Heart (tissue), 3 donors: Measurements from ENCODE around the gene EXOC3L4.

DNA sequence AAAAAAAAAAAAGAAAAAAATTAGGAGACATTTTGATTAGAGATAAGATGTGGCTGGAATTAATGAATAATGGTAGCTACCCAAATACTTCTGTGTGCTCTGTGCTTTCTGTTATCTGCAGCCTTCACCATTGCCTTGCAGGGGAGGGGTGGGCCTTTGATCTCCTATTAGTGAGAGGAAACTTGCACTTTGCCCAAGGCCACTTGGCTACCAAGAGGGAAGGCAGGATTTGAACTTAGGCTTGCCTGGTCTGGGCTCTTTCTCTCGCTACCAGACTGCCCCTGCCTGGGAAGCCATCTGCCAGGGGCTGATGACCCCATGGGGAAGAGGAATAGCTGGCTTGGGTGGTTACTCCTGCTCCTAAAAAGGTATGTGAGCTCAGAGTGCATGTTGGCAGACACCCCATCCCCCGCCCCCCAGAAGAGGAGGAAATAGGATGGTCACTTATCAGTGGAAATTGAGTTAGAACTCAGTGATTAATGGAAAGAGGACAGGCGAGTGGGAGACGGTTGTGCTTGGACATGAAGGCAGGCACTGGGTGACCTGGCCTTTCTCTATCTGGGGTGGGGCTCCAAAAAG lies 51.4 kb downstream of the WDR20 start:
- RAMPAGE, long total RNA, 2 experiments = no peak in any of the 2 experiments

DNA sequence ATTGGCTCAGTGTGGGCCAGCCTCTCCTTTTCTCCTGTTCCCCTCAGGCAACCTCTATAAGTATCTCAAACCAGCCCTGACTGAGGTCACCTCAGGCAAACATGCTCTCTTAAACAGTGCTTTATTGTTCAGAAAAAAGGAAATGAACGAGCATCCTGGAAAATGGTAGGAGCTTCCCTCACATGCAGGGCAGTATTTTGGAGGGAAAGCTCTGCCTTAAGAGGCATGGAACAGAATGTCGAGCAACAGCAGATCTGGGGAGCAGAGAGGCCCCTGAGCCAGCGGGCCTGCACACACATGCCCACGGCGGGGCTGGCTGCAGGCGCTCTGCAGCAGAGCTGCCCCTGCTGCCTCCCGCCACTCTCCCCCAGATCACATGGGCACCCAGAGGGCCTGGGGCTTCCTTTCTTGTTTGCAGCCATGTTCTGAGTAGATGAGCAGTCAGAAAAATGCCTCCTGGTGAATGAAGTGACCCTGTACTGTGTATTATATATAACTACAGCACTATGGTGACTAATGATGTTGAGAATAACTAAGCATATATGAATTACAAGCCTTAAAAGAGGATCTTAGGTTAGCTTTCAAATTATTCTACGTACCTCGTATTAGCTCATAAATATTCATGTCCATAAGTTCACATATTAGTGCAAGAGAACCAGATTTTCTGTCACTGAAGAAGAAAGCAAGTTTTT lies 41.9 kb downstream of the MOK start:
- RAMPAGE, long total RNA, 2 experiments = no peak in any of the 2 experiments

GRCh38 chr14:102362005-102362456 lies 659 bp downstream of the CINP start:
- RAMPAGE, long total RNA, 2 experiments = no peak in any of the 2 experiments

- RAMPAGE, long total RNA, 2 experiments = no peak in any of the 2 experiments
These were observed 2.6 kb downstream of the TECPR2 start for GRCh38 chr14:102365296-102365704.

DNA sequence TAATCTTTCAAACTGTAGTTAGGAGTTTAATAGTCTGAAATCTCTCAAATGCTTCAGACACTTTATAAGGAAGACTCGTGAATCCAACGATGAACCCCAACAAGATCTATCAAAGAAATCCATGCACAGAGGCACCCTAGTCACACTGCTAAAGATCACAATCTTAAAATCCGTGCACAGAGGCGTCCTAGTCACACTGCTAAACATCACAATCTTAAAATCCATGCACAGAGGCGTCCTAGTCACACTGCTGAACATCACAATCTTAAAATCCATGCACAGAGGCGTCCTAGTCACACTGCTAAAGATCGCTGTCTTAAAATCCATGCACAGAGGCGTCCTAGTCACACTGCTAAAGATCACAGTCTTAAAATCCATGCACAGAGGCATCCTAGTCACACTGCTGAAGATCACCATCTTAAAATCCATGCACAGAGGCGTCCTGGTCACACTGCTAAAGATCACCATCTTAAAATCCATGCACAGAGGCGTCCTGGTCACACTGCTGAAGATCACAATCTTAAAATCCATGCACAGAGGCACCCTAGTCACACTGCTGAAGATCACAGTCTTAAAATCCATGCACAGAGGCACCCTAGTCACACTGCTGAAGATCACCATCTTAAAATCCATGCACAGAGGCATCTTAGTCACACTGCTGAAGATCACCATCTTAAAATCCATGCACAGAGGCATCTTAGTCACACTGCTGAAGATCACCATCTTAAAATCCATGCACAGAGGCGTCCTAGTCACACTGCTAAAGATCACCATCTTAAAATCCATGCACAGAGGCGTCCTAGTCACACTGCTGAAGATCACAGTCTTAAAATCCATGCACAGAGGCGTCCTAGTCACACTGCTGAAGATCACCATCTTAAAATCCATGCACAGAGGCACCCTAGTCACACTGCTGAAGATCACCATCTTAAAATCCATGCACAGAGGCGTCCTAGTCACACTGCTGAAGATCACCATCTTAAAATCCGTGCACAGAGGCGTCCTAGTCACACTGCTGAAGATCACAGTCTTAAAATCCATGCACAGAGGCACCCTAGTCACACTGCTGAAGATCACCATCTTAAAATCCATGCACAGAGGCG lies 16.6 kb downstream of the TECPR2 start:
- RAMPAGE, long total RNA, 2 experiments = no peak in any of the 2 experiments

DNA sequence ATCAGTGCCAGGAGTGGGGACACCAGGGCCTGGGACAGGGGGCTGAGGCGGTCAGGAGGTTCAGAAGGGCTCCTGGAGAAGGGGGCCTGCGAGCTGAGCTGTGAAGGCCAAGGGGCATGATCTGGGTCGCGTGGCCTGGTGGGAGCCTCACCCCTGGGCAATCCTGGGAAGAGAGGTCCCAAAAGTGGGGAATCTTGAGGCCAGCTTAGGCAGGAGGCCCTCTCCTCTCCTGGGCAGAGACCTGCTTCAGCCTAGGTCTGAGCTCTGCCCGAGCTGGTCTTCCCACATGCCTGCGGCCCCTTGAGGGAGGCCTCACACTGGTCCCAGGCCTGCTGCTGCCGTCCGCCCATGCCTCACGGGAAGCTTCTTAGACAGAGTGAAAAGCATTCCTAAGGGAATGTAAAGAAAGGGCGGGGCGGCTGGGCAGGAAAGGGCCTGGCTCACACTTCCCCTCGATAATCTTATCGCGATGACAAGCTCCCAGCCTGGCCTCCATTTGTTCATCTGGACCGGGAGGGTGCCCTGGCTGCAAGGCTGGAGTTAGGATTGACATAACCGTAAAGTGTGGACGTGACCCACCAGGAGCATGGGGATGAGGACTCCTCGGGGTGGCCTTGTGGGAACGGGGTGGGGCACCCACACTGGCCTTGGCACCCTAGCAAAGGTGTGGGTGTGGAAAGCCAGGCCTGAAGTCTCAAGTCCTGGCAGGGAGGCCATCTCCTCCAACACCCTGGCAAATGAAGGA lies 7.1 kb upstream of the RCOR1 start:
- RAMPAGE, long total RNA, 2 experiments = no peak in any of the 2 experiments

GRCh38 chr14:102592740-102593685 lies 564 bp downstream of the RCOR1 start:
- RAMPAGE, long total RNA, 2 experiments = no peak in any of the 2 experiments

- RAMPAGE, long total RNA, 2 experiments = no peak in any of the 2 experiments
These were observed 26.2 kb downstream of the RCOR1 start for GRCh38 chr14:102618320-102619434.

- RAMPAGE, long total RNA, 2 experiments = no peak in any of the 2 experiments
These were observed 63.0 kb upstream of the TRAF3 start for GRCh38 chr14:102714150-102714750.

DNA sequence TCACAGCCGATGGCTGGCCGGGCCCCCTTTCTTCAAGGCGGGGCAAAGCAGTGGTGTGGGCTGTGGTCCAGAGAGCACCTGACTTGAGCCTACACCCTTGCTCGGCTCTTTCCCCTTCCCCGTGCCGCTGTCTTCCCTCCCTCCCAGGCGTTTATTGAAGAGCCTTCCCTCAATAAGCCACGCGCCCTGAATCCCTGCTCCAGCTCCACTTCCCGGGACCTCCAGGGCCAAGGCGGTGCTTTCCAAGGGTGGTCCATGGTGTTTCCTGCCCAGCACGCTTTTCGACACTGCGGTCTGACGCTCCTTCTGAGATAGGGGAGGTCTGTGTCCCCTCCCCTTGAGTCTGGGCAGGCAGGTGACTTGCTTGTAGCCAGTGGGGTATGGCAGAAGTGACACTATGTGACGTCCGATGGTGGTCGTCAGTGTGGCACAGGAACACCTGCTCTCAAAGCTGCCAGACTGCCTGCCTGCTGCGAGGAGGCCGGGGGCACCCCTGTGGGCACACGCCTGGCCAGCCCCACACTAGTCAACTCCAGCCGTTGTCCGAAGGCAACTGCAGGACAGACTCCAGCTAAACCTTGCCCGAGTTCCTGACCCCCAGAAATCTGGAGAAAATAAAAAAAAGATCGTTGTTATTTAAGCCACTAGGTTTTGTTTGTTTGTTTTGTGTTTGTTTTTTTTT lies 16.1 kb upstream of the TRAF3 start:
- RAMPAGE, long total RNA, 2 experiments = no peak in any of the 2 experiments

DNA sequence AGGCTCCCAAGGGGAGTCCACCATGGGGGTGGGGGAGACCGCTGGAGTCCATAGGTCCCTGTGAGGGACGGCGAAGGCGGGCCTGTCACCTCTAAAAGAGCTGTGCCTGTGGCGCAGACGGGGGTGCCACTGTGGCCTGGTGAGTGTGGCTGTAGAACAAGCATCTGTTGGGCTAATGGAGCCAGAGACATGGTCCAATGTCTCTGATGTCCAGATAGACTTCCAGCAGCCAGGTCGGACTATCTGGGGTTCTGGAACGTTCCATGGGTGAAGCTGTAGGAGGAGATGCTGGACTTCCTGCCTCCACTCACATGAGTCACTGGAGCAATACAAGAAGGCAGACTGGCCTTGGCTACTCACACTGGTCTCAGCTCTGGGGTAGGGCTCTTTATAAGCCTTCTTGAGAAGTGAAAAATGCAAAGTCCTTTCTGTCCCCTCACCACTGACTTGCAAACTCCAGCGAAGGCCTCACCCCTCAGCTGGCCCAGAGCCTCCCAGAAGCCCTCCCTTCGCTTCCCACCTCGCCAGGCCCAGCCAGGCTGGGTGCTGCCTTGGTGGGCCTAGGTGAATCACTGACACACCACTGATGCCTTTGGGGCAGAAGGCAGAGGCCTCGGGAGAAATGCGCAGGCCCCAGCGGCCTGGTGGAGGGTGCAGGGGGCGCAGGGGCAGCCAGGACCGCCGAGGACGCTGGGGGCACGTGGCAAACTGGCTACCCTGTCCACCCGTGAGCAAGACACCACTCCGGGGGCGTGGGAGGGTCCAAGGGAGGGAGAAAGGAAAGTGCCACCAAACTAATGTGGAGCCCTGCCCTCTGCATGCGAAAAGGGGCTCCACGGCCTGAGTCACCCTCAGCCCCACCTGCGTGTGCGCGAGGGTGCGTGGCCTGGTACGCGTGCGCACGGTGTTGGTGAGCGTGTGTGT lies 1.0 kb upstream of the TRAF3 start:
- RAMPAGE, long total RNA, 2 experiments = no peak in any of the 2 experiments

- RAMPAGE, long total RNA, 2 experiments = no peak in any of the 2 experiments
These were observed 21.8 kb downstream of the TRAF3 start for GRCh38 chr14:102798987-102799519.

DNA sequence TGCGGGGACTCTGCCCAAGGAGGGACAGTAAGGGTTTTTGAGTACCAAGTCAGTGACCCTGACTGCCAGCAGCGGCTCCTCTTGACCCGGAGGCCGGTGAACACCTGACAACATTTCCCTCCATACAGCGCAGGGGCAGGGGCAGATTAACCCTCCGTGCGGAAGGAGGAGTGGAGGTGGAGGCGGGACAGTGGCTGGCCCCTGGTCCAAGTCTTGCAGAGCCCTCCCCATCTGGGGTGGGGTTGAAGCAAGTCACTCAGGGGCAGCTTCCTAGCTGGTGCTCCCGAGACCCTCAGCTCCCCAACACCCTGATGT lies 7.2 kb upstream of the AMN start:
- RAMPAGE, long total RNA, 2 experiments = no peak in any of the 2 experiments

GRCh38 chr14:102923194-102923560 lies 714 bp downstream of the AMN start:
- RAMPAGE, long total RNA, 2 experiments = no peak in any of the 2 experiments

DNA sequence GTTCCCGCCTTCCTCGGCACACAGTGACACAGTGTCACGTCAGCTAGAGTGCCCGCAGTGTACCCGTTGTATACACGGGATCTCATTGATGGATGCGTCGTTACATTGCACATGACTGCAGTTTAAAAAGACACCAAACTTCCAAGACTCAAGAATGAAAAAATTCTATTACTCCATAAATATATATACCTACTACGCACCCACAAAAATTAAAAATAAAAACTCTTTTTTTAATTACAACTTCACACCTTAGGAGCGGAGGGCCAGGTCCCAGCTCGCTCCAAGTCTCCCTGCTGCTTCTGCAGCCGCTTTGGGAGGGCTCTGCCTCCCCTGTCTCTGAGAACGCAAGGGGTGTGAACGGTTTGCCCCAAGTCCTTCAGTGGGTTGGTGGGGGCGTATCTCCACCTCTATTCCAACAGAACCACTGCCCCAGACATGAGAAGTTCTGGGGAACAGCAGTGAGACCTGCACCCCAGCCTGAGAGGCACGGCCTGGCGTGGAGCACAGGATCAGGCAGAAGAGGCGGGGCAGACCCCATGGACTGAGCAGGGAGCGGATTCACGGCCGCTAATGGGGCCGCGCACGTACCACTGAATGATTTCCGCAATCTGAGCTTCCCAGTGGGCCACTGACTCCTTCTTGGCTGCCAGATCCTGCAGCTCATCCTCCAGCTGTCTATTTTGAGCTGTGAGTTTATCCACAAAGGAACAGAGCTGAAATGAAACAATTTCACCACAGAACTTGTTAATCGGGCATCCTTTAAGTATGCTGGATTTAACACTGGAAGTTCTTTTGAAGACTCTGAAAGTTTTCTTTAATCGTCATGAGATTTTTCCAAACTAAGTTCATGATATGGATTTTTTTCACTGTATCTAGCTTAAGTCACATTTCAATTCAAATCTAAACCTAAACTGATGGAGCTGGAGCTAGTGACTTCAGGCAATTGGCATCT lies 44.3 kb downstream of the AMN start:
- RAMPAGE, long total RNA, 2 experiments = no peak in any of the 2 experiments

- RAMPAGE, long total RNA, 2 experiments = no peak in any of the 2 experiments
These were observed 1.6 kb downstream of the CDC42BPB start for GRCh38 chr14:103055704-103056200.

DNA sequence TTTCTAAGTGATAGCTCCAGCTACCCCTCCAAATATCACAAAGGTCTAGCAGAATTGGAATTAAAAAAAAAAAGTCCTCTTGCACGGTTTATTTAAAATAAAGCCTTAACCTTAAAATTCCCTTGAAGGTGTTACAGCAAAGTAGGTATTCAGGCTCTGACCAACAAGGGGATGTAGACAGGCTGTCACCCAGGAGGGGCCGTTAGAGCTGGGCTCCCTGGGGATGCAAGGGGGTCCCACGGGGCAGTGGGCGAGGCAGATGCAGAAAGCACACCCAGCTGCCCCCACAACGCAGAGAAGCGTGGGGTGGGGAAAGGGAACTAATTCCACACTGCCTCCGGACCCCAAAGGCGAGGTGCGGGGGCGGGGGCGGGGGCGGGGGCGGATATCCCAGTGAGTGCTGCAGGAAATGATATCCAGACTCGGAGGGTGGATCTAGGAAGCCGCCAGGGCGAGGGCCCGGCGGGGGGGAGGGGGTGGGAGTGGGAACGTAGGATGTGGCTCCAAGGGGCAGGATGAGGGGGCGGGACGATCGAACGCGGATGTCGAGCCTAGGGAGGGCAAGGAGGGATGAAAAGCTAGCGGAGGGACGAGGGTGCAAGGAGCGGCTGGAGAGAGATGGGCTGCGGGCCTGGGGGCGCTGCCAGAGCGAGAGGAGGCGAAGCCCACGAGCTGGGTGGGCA lies 1.0 kb downstream of the CDC42BPB start:
- RAMPAGE, long total RNA, 2 experiments = no peak in any of the 2 experiments

DNA sequence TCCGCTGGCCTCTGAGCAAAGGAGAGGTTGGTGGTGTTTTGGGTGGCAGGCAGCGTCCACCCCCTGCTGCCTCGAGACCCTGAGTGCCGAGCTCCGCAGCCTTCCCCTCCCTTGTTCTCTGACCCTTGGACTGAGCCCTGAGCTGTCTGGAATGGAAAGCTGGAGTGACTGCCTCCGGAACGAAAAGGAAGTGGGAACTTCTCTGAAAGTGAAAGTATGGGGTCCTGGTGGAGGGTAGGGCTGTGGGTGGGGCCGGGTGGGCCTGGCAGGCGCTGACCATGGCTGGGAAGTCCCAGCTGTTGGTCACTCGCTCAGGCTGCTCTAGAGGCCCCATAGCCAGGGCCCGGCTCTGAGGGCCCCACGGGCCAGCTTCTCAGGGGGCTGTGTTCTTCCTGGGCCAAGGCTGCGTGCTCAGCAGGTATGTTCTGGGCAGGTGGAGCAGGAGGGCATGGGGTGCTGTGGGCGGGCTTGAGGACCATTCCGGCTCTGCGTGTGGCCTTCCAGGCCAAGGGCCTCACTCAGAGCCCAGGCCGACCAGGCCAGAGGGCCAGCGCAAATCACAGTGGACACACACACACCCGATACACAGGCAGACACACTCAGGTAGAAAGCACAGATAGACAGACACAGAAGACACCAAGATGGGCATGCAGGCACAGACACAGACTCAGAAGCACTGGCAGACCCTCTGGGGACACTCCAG lies at the start of gene EXOC3L4:
TSS of gene EXOC3L4 (plus strand) at position 303 of the 703 bp plus-strand sequence.
- RAMPAGE, long total RNA, 2 experiments = no peak in any of the 2 experiments

DNA sequence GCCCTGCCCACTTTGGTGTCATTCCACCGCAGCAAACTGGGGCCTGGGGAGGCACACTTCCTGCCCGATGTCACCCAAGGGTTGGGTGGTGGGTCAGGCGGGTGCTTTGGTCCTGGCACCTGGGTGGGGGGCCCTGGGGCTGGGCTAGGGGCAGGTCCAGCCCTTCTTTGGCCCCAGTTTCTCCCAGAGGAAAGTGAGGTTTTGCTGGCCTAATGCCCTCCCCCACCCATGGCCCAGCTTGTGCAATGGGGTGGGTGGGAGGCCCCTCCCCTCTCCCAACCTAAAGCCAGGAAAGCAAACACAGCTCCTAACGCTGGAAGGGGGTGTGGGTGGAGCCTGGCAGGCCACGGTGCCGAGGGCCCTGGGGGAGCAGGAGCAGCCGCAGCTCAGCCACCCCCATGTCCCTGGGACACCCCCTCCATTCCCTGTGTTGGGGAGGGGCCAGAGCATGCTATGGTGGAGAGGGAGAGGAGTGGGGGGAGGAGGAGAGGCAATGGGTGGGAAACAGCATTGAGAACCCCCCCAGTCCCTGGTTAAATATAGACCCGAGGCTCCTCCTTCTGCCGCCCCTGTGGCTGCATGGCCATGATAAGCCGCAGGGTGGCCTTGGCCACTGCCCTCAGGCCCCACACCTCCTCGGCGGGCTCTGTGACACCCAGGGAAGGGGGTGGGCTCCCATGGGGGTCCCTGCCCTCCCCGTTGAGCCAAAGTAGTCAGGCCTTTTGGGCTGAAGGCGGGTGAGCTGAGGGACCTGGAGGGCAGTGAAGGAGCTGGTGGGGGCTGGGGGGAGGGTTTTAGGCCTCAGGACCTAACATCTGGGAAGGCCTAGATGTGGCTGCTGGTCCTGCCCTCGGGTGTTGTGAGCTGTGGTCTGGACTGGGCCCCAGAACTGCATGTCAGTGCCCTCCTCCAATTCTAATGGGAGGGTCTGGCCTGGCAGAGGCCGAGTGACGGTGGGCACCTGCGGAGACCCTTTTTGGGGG lies 4.8 kb downstream of the EXOC3L4 start:
- RAMPAGE, long total RNA, 2 experiments = no peak in any of the 2 experiments

DNA sequence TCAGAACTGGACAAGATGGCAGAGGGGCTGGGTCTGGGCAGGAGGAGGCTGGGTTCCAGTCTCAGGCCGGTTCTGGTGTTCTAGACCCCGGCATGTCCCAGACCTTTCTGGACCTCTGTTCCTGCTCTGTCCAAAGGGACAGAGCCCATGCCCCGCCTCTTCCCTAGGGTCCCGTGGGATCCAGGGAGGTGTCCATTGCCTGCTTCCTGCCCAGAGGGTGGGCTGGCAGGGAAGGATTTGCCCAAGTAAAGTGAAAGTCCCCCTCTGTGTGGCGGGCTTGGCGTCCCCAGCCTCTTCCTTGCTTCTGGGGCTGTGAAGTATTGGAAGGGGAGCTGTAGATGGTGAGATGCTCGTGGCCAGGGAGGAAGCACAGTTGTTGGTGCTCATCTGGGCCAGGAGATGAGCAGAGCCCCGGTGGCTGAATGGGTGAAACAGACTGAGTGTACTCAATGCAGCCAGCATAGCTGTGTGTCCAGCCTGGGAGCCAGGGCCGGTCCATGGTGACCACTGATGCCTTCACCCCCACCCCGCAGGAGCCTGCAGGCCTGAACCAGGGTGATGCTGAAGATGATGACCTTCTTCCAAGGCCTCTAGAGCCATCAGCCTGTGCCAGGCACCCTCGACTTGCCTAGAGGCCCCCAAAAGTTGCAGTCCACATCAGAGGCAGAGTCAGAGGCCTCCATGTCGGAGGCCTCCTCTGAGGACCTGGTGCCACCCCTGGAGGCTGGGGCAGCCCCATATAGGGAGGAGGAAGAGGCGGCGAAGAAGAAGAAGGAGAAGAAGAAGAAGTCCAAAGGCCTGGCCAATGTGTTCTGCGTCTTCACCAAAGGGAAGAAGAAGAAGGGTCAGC lies 2.7 kb downstream of the TNFAIP2 start:
- RAMPAGE, long total RNA, 2 experiments = no peak in any of the 2 experiments